ENCODE measurements around the genes OOEP, CGAS, ELOVL4 and TENT5A.

GRCh38 chr6:73369465-73370079 is at the start of gene OOEP:
TSS of gene OOEP (minus strand) at chr6:73369897.
- RRBS: 96% methylated on average over 21 of the region's 42 CpGs

DNA sequence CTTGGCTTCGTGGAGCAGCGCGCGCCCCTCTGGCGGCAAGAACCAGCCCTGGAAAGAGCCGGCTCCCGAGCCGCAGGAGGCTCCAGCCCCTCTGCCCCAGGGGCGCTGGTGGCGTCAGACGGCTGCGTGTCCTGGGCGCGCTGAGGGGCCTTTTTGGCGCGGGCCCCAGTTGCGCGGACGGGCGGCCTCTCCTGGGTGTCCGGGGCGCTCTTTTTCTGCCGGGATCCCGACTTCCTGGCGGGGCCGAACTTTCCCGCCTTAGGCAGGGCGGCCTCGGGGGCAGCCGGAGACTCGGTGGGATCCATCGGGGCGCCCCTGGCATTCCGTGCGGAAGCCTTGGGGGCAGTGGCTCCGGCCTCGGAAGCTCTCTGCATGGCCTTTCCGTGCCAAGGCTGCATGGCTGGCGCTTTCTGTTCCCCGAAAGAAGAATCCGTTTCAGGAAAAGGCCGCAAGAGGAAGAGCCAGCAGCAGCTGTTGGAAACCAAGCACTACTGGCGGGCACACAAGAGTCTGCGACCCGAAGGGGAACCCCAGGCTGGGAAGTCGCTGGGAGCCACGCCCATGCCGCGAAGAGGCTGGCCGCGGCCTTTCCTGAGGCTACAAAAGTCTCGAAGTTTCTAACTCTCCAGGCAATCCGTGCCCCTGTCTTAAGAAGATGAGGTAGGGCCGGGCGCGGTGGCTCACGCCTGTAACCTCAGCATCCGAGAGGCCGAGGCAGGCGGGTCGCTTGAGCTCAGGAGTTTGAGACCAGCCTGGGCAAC is at the start of gene CGAS:
Gene CGAS (minus strand): TSS at position 514 of the 761 bp plus-strand sequence.
- RRBS: 2% methylated on average over 20 of the region's 61 CpGs

DNA sequence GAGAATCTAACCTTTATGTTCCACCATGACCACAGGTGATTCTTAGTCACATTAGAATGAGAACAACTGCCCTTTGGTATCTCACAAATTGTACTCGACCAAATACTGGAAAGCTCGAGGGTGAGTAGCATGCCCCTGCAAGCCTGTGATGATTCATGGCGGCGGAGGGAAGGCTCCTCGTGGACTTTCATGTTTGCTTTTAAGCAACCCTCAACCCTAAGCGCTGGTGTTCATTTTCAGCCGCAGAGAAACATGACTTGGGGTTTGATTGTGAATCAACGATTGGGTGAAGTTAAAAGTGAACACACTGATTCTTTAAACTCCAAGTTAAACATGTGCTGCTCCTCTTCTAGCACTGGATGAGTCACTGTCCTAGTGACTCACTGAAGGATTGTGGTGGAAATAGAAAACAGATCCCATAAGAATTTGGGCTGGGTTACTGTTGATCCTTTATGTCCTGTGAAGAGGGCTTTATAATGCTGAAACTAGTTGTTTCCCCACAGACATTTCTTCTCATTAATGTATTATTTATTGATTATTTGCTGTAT is 8.3 kb downstream of the CD109 start:
- RRBS: no CpG with 5 or more reads among the region's 8 CpGs

GRCh38 chr6:73798476-73799135 is 102.6 kb downstream of the CD109 start:
- RRBS: no CpG with 5 or more reads among the region's 2 CpGs

GRCh38 chr6:74606854-74607151 is 599.0 kb downstream of the COL12A1 start:
- RRBS: no CpG with 5 or more reads among the region's 1 CpG

GRCh38 chr6:75174870-75175499 is 30.9 kb downstream of the COL12A1 start:
- RRBS: no CpG with 5 or more reads among the region's 7 CpGs

DNA sequence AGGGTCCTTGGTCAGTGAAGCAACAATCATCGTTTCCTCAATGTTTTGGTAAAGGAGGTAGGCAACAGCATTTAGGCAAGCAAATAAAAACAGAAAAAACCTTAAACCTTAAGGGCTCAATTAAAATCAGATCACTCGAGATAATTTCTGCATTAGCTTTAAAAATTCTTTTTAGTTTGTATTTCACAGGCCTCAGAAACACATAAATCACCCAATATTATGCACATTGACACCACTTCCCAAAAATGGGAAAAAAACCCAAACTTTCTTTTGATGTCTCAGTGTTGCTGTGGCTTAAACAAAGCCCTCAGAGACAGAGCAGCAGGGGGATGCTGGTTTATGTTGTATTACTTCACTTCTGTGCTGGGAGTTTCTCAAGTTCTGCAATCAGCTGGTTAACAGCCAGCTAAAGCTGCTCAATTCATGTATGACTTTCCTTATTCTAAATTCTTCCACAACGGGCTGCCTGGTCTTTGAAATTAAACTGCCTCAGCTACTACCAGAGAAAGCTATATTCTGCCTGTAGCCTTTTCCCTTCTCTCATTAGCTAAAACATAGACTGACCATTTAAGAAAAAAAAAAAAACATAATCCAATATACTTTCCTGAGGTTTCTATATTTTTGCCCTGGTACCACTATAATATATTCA is 5.6 kb downstream of the FILIP1 start:
- RRBS: no CpG with 5 or more reads among the region's 3 CpGs

- RRBS: no CpG with 5 or more reads among the region's 3 CpGs
These were observed 811 bp downstream of the FILIP1 start for GRCh38 chr6:75492779-75493199.

GRCh38 chr6:75607881-75608650 is 6.4 kb downstream of the SENP6 start:
- RRBS: no CpG with 5 or more reads among the region's 6 CpGs

DNA sequence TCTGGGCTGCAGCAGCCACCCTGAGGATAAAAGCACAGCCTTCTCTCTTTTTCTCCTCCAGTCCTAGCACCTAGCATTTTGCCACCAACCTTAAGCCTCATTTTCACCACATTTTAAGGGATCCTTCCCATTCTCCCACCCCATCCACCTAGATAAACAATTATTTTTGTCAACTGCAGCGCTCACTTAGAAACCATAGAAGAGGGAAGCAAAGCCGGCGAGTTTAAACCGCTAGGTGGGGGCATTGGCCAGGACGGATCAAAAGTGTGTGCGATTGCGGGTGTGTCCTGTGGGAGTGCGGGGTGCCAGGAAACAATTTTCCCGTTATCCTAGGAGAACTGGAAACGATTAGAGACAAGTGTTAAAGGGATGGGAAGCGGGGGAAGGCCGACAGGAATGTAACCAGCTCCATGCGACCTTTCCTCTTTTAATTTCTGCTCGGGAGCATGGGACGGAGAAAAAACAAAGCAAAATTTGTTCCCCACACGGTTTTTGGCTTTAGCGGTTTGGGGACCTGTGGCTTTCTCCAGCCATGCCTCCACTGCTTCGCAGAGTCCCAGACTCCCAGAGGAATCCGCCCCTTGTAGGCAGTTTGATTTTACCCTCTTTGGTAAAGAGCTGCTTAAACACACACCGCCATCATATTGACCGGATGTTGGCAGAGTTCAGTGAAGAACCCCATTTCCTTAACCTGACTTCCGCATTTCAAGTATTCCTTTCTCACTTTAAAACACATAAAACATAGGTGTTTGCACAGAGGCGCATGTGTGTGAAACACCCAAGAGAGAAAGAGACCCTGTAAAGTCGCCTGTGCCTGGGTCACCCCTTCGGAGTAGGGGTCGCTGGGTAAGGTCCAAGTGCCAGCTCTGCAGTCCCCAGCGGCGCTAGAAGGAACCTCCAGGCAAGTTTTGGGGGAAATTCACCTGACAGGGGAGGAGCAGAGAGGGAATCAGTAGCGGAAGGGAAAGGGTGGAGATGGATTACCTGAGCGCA is 2.9 kb upstream of the HTR1B start:
- RRBS: no CpG with 5 or more reads among the region's 30 CpGs

DNA sequence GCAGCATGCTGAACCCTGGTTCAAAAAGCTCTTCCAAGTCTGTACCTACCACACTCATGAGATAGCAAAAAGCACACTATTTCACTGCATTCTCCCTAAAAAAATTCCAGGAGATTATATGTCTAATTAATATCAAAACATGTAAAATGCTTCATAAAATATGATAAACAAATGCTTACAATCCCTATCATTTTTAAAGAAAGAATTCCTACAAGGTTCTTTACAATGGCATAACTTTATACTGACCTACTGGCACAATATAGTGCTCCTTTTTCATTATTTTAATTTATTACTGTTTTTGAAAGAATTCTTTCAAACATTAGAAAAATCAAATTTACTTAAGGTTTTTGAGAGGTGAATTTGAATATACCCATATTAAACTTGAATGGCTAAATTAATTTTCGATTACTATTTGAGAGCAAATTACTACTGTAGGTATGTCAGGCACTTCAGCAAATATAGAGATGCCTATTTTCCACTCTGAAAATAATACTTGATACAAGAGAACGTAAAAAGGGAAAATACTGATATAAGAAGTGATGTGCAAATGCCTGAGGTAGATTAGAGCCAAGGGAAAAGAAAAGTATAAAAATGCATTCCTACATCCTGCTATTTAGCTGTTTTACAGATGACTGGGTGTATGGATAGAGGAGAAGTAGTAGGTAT is 36.7 kb downstream of the PHIP start:
- RRBS: no CpG with 5 or more reads among the region's 2 CpGs

GRCh38 chr6:79631383-79632254 is 490 bp downstream of the SH3BGRL2 start:
- RRBS: 1% methylated on average over 6 of the region's 51 CpGs

DNA sequence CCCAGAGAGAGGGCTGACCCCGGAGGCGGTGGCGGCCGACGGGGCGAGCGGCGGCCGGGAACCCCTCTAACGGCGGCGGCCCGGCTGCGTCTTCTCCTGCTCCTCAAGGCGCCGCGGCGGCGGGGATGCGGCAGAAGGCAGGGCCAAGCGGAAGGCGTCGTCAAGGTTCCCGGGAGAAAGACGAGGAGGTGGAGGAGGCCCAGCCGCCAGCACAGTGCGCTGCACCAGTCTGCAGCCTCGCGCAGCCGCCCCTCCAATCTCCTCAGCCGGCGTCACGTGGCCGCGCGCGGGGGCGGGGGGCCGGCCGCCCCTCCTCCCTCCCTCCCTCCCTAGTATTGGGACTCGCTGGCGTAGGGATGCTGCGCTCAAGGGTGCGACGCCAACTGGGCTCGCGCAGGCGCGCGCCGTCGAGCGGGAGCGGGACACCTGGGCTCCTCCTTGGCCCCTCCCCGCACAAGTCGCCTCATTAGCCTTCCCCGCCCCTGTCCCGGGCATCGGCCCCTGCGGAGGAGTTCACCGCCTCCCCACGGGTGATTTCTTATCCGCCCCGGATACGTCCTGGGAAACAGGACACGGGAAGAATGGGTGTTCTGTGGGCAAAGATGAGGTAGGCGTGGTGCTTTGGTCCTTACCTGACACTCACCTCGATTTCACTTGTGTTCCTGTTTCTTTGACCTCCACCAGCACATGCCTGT is at the start of gene ELOVL4:
Gene ELOVL4 (minus strand): TSS at position 233 of the 695 bp plus-strand sequence.
- RRBS: under 1% methylated on average over 25 of the region's 68 CpGs

DNA sequence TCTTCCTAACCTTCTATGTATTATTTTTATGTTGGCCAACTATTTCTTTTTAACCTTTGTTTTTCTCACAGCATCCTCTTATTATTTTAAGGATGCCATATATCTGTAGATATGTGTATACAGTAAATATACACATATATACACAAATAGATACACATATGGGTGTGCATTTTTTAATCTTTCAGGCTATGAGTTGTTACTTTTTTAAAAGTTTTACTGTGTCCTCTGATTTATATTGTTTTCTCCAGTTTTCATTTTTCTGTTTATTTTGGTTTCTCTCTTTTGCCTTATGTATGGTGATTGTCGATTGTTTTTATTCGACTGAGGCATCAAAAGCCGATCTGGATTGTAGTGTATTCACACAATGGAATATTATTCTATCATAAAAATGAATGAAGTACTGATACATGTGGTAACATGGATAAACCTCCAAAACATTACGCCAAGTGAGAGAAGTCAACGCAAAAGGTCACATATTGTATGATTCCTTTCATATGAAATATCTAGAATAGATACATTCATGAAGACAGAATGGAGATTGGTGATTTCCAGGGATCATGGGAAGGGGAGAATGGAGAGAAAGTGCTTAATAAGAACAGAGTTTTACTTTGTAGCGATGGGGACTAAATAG is 251.8 kb downstream of the BCKDHB start:
- RRBS: no CpG with 5 or more reads among the region's 6 CpGs

DNA sequence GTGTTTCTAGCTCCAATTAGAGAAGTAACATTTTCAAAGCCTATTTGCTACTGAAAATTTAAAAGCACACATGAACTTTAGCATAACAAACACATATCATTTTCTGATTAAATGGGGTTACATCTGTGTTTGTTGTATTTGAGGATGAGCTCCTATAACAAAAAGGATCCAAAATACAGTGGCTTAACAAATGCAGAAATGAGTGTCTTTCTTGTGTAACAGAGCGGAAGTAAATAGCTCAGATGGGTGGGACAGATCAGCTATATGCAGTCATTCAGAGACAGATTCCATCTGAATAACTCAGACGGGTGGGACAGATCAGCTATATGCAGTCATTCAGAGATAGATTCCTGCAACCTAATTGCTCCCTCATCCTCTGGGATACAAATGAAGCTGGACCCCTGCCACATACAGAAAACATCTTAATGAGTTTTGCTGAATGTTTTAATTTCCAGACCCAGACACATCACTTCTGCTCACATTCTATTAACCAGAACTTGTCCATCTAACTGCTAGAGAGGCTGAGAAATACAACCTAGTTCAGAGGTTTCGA is 332.3 kb downstream of the BCKDHB start:
- RRBS: no CpG with 5 or more reads among the region's 3 CpGs

GRCh38 chr6:81613457-81614149 is 138.9 kb downstream of the TENT5A start:
- RRBS: no CpG with 5 or more reads among the region's 2 CpGs

- RRBS: no CpG with 5 or more reads among the region's 1 CpG
These were observed 32.2 kb downstream of the TENT5A start for GRCh38 chr6:81720184-81720730.

DNA sequence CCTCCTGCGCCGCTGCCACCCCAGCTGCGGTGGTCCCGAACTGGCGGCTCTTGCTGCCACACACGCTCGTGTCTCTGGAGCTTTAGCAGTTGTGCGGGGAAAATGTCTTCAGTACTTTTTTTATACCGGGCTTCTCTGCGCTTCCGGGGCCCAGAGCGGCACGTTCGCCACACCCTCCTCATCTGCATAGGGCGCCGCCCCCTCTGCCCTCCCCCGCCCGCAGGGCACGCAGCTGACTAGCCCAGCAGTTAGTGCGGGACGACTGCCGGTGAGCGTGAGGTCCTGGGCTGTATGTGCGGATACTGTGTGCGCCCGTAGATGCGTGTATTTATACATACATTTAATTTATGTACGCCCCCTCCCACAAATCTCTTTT is at the start of gene TENT5A:
Gene TENT5A (minus strand): TSS at position 95 of the 376 bp plus-strand sequence.
- RRBS: no CpG with 5 or more reads among the region's 28 CpGs

DNA sequence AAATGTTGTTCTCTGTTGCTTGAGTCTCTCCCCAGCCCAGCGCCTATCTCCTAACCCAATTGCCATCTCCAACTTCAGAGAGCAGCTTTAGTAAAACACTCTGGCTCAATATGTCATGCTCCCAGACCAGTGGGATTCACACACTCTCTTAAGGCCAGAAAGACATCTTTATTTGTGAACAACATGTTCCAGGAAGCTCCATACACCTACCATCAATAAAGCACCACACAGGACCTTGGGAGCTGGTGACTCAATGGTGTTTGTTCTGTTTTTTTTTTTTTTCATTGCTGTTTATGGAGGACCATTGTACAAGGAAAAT is 36.2 kb upstream of the TENT5A start:
- RRBS: no CpG with 5 or more reads among the region's 1 CpG

Data from skeletal muscle cell (primary cell).